SUDHL5 (cell line): ENCODE results near the gene TLR2.

- PRO-cap: bidirectional peak, plus-strand start at chr4:153465839, minus-strand start at chr4:153465715; bidirectional peak, plus-strand start at chr4:153466360, minus-strand start at chr4:153466229
Observed at GRCh38 chr4:153465544-153466262, 457 bp upstream of the TMEM131L start.

- PRO-cap: no peak
Observed at GRCh38 chr4:153521889-153522718, 55.9 kb downstream of the TMEM131L start.

- PRO-cap: no peak
Observed at GRCh38 chr4:153523895-153524483, 57.8 kb downstream of the TMEM131L start.

DNA sequence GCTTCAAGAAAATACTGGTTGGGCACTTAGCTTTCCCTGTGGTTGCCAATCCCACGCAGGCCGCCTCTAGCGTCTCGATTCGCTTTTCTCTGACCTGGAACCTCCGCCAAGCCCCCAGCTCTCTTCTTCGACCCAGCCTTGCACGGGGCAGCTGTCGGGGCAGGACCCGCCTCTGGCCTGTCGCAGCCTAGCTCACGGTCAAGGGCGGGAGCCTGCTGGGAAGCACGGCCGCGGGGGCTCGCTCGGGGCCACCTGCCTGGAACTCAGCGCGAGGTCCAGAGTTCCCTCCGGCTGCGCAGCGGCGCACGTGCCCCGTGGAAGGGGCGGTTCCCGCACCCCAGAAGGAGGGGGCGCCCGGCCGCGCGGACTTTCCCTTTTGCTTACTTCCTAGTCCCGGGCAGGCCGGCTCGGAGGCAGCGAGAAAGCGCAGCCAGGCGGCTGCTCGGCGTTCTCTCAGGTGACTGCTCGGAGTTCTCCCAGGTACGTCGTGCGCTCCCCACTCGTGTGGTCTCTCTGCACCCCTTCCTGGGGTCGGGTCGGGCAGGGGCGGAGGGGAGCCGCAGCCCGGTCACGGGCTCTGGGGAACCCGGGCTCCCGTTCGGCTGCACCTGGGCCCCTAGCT lies at the start of gene TLR2:
Gene TLR2, plus strand, starts transcription at position 400 of the 622 bp plus-strand sequence.
- PRO-cap: no peak

- PRO-cap: no peak
Observed at GRCh38 chr4:153787946-153788345, 937 bp downstream of the SFRP2 start.

- PRO-cap: no peak
Observed at GRCh38 chr4:154490756-154491435, 703 bp downstream of the DCHS2 start.

DNA sequence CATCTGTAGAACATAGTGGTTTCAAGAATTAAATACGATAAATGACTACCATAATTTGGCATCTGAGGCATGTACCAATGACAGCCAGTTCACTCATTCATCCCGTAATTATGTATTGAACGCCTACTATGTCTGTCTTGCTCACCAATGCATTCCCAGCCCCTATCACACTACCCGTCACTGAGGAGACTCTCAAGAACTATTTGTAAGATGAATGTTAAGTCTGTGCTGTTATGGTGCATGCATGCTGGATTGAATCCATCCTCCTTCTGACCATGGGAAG lies 1.9 kb upstream of the FGB start:
- PRO-cap: no peak

DNA sequence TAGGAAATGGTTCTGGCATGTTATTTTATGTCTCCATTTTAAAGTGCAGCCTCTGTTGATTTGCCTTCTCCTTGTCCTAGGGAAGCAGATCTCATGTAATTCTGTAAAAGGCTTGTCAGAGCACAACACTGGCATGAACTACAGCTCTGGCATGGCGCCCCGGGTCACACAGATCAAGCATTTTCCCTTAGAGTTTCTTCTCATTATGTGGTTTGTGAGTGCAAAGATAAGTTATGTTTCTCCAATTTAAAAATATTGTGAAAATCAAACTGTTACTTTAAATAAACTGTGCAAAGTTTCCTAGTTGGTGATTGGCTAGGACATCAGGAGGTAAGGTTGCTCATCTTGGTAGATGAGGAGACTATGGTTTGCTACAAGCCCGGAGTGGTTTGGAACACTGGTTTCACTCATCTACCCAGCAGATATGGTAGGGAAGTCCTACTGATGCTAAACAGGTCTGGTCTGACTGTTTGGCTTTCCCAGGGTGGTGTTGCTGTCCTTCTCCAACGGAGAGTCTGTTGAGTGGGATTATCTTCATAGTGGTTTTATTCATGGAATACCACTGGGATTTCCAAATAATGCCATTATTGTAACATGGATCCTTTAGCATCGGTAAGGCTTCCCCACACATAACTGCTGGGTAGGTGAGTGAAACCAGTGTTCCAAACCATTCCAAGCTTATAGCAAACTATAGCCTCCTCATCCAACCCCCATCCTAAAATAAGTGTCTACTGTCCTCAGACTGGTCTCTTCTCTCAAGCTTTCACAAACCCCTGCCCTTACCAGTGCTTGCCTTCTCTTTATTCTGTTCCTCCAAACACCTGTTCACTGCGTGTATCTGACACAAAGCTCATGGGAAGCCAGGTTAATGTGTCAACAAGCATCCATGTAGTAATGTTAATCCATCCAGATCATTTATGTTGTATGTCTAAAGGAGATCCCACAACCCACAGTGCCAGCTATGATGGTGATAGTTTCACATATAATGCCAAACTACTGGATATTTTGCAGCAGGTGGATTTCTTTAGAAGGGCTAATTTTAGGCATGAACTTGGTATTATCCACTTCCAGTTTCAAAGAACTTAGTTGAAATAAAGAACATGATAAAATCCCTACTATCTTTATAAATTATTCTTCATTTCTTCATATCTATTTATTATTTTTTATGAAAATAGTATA lies 6.6 kb downstream of the FGG start:
- PRO-cap: no peak

DNA sequence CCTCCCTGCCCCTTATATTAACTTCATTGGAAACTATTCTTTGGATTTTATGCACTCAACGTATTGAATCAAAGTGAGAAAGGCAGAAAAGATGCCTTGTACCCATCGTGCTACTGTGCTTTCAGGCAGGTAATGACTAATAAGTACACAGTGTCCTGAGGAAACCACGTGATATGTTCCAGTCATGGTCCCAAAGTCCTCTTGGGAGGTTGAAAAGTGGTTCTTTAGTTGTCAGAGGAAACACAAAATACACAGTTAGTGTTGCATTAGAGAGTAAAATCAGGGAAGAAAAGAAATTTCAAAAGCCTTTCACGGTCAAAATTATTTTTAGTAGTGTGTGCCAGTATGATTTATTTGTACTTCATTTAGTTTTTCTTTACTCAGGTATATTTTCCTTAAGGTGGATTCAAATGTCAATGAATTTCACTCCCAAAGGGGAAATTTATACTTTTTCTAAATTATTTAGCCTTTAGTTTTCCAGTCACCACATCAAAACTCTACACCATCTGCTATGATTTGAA lies 192.6 kb downstream of the RBM46 start:
- PRO-cap: no peak

GRCh38 chr4:155442430-155442899 lies 65.7 kb upstream of the MAP9 start:
- PRO-cap: no peak

GRCh38 chr4:155615023-155615498 lies 51.6 kb upstream of the GUCY1A1 start:
- PRO-cap: no peak

- PRO-cap: no peak
Observed at GRCh38 chr4:156946470-156947396, 24.9 kb downstream of the PDGFC start.

GRCh38 chr4:156957318-156957960 lies 14.2 kb downstream of the PDGFC start:
- PRO-cap: no peak

DNA sequence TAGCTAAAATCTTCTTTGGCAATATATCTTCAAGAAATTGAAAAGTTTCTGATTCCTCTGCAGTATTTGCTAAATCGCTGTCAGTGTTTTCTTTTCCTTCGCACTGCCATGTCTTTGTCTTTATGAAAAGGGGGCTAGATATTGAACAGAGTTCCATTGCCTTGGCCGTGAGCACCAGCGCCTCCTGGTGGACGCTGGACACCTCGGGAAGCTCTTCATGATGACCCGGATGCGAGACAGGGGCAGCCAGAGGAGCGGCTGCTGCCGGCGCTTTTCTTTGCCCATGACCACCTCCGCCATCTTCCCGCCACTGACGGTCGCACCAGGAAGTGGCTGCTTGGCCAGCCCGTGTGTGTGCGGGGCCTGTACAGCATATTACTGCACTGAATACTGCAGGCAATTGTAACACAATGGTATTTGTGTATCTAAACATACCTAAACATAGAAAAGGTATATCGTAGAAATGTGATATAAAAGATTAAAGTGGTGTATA lies 15.9 kb upstream of the GRIA2 start:
- PRO-cap: no peak

DNA sequence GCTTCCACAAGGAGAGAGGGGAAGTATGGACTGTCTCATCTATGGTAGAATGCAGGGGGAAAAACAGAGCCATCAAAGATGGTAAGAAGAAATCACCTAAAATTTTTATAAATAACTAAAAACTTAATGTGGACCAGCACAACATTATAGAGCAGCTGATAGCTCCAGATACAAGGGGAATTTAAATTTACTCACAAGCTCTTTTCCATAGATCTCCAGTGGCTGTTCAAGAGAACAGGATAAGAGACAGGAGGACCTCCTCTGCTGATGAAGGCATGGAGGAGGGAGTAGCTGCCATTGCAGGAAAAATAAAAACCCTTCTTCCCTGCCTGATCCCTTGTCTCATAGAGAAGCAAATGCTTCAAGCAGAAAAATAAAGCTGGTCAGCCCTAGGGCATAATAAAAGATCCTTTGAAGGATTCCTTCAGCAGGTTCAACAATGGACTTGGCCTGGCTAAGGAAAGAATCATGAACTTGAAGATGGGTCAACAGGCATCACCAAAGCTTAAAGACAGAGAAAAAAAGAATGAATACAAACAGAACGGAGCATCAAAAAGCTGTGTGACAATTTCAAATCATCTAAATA lies 113.5 kb downstream of the GASK1B start:
- PRO-cap: no peak

DNA sequence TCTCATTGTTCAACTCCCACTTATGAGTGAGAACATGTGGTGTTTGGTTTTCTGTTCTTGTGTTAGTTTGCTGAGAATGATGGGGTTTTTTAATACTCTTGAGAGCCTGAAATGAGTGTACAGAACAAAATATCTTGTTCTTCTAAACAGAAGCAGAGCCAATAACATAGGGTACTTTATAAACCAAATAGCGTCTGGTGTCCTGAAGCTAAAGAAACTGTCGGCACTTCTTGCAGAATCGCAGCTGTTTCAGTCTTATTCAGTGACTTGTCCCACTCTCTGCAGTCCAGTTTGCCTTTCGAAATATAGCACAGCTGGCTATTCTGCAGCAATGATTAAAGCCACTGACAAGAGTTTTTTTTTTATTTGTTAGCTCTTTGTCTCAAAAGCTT lies 52.1 kb downstream of the GASK1B start:
- PRO-cap: no peak

DNA sequence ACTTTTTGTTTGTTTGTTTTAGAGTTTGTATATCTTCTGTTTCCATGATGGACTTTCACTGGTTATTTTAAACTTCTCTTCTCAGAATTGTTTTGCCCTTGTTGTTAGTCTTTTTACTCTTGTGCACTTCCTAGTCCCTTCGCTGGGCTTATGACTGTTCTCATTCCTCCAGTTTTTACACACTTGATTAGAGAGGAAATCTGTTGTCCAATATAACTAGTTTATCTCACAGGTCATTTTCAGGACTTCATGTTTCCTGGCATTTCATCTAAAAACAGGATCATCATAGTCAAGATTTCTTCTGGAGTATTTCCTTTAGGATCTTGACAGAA lies 2.9 kb downstream of the FNIP2 start:
- PRO-cap: no peak

GRCh38 chr4:159010531-159011386 lies 24.3 kb downstream of the C4orf45 start:
- PRO-cap: no peak

- PRO-cap: no peak
Observed at GRCh38 chr4:159263851-159264321, 161.0 kb downstream of the RAPGEF2 start.

DNA sequence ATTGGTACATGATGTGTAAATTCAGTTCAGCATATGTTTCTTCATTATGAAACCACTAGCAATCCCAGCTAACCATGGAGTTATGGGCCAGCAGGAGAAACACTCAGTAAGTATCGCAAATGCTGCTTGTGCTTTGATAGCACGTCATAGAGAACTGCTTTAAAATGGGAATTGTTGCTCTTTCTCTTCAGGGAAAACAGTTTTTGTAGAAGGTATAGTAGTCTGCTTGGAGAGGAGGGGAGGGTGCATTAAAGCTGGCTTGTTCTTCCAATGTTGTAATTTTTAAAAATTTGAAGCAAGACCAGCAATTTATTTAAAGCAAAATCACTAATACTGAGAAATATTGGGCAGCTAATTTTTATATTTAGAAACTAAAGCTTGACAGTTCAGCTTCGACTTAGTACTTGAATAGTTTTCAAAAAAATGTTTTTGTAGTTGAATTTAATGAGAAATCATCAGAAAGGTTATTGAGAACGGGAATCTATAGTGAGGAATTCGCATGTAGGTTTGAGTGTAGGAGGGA lies 165.3 kb downstream of the RAPGEF2 start:
- PRO-cap: no peak